Thyroid gland (tissue), 7 donors: ENCODE measurements around the genes NSMCE1, NPIPB6, APOBR, NUPR1 and NFATC2IP.

DNA sequence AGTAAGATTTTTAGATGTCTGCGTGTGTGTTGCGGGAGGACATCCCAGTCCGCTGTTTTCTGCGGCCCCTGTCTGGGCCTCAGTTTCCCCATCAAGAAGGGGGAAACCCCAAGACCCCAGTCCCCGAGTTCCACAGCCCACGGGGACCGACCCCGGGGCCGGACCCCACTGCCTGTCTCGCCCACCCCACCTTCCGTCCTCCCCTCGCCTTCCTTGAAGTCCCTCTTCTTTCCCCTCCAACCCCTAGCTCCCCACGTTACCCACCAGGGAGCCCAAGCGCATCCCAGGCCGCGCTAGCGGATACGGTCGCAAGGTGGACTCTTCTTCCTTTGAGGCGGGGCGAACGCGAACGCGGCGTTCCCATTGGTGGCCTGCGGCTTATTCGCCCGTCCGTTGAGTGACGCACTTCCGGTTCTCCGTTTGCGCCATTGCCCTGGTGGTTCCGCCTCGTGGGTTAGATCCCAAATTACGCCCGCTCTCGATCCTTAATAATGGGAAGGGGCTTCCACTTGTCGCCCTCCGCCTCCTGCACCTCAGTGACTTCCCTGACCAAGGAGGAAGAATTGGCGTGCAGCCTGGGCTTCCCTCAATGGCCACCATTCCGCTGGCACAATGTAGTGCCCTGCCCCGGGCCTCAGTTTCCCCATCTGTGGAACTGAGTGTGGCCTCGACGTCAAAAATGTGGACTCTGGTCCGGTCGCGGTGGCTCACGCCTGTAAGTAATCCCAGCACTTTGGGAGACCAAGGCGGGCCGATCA, at the start of gene NSMCE1:
Gene NSMCE1 (minus strand): TSS at position 331 of the 758 bp plus-strand sequence.
- PRO-cap, 2 experiments: peak in 2 of 2 experiments; most common plus-strand start position 411 of the sequence (in 2); most common minus-strand start position 285 of the sequence (in 1)
- RAMPAGE, long total RNA, 5 experiments: start-site peak on the plus strand in 3 of 5 experiments, centred at positions 414 to 427 of the sequence, 8 to 31 reads per replicate; start-site peak on the minus strand in 5 of 5 experiments, centred at positions 295 to 318 of the sequence, 12 to 914 reads per replicate

DNA sequence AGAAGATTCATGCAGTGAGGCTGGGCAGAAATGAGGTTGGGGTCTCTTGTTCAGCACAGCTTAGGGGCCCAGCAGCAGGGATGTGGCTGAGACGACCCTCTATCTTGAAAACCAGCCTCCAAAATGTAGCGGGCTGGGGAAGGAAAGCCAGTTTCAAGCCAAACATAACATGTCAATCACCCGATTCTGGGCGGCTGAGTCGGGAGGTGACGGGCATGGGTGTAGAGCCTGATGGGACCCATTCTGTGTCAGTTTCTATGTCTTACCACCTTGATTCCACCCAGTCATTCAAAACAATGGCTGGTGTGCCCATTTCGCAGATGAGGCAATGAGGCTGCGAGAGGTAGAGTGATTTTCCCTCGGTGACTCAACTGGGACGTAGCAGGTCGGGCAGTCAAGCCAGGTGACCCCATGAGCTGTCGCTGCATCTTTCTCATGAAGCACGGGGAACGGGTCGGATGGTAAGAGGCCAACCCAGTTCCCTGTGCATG, 831 bp downstream of the IL21R start:
- PRO-cap, 2 experiments: no peak in any of the 2 experiments
- RAMPAGE, long total RNA, 5 experiments: no peak in any of the 5 experiments

DNA sequence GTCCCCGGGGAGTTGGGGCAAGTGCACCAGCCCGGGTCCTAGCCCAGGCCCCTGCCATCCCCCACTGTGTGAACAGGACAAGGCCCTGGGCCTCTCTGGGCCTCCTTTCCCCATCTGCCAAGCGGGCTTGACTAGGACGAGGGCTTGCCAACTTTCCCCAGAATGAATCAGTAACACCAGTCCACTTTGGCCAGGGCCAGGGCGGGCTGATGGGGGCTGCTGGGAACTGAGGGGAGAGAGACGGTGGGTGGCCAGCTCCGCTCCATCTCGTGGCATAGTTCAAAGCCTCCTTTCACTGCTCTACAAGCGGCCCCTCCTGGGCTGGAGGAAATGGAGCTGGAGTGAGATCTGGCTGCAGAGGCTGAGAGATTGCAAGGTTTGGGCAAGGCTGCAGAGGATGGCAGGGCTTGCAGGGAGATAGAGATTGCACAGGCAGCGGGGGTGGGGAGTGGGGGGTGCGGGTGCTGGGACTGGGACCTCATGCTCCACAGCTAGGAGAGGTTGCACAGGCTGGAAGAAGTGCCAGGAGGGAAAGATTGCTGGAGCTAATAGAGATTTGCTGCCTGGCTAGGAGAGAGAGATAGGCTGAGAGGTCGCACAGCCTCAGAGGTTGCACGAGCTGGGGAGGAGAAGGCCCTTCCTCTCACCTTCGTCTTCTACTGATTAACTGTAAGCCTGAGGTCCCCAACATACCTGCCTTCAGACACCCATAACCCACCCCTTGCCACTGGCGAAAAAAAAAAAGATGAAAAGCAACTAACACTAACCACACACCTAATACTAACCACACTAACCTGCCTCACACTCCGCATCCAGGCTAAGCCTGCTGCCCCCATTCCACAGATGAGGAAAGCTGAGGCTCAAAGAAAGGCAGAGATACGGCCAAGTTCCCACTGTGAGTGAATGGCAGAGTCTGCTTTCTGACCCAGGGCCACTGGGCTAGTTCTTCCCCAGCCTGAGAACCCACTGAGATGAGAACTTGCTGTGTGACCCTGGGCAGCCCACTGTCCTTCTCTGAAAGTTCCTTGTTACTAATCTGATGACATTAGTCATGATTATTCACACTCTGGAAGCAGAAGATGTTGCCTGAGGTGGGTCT, 4.3 kb downstream of the IL21R start:
- PRO-cap, 2 experiments: no peak in any of the 2 experiments
- RAMPAGE, long total RNA, 5 experiments: no peak in any of the 5 experiments

- PRO-cap, 2 experiments: no peak in any of the 2 experiments
- RAMPAGE, long total RNA, 5 experiments: no peak in any of the 5 experiments
These were observed 53.7 kb downstream of the IL21R start for GRCh38 chr16:27455557-27456186.

DNA sequence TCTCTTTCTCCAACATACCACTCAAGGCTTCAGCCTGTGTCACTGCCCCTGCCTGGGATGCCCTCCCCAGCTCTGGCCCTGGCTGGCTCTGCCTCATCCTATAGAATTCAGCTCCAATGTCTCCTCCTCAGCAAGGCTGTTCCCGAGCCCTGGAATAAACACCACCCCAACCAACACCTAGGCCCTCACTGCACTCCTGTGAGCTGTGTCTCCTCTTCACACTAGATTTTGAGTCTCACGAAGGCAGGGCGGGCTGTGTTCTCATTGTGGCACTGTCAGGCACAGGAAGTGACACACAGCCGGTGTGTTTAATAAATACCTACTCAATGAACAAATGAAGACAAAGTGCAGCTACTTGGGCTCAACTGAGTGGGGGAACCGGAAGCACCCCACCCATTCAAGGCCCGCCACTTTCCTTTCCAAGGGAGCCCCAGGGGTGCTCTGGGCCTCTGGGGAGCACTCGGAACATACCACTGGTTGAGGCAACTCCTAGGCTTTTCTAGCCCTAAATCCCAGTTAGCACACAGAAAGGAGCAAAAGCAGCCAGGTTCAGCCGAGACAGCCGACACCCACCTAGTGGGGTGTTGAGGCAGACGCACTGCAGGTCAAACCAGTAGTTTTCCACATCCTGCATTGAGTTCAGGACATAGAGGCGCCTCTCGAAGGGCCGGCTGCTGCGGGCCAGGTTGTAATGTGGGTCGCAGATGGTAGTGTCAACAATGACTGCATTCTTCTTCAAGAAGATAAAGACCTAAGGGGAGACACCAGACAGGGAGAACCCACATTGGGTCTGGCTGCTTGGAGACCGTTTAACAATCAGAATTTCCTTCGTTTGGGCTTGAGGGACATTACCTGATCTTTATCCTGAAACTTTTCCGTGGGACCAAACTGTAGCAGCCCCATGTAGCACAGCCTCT, 57.7 kb downstream of the GTF3C1 start:
- PRO-cap, 2 experiments: peak in 1 of 2 experiments; most common plus-strand start position 343 of the sequence (in 1); most common minus-strand start position 230 of the sequence (in 1)
- RAMPAGE, long total RNA, 5 experiments: no peak in any of the 5 experiments

GRCh38 chr16:27627953-27629043, 78.4 kb downstream of the KATNIP start:
- PRO-cap, 2 experiments: peak in 1 of 2 experiments; most common plus-strand start chr16:27628813 (in 1)
- RAMPAGE, long total RNA, 5 experiments: no peak in any of the 5 experiments

DNA sequence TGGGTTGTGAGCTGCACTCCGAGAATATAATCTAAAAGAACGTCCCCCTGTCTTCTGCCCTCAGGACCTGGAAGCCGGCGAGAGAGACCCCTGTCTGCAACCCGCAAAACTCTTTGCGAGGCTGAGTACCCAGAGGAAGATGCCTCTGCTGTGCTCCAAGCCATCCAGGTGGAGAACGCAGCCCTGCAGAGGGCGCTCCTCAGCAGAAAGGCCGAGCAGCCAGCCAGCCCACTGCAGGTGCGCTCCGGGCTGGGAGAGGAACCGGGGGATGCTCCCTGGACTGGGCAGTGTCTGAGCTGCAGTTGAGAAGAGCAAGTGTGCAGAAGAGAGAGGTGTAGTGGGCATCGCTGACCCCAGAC, 148.3 kb downstream of the KATNIP start:
- PRO-cap, 2 experiments: no peak in any of the 2 experiments
- RAMPAGE, long total RNA, 5 experiments: no peak in any of the 5 experiments

DNA sequence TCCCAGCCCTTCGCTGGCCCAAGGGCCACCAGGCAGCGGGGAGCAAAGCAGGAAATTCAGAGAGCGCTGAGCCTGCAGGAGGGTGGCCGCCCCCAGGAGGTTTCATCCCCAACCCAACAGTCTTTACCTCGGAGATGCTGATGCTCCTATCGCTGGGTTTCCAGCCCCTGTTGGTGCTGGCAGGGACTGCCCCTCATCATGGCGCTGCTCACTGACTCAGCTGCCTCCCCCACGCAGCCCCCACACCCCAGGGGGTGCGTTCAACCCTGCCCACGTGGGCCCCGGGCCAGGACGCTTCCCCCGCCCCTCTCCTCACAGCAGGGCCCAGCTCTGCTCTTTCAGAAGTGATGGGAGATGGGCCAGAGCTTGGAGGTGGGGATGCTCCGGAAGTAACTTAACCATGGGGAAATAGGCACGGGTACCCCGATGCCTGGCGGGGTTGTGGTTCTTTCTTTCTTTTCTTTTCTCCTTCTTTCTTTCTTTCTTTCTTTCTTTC, 175.5 kb downstream of the GSG1L start:
- PRO-cap, 2 experiments: no peak in any of the 2 experiments
- RAMPAGE, long total RNA, 5 experiments: no peak in any of the 5 experiments

- PRO-cap, 2 experiments: no peak in any of the 2 experiments
- RAMPAGE, long total RNA, 5 experiments: no peak in any of the 5 experiments
These were observed 33.8 kb upstream of the GSG1L start for GRCh38 chr16:28097309-28097685.

DNA sequence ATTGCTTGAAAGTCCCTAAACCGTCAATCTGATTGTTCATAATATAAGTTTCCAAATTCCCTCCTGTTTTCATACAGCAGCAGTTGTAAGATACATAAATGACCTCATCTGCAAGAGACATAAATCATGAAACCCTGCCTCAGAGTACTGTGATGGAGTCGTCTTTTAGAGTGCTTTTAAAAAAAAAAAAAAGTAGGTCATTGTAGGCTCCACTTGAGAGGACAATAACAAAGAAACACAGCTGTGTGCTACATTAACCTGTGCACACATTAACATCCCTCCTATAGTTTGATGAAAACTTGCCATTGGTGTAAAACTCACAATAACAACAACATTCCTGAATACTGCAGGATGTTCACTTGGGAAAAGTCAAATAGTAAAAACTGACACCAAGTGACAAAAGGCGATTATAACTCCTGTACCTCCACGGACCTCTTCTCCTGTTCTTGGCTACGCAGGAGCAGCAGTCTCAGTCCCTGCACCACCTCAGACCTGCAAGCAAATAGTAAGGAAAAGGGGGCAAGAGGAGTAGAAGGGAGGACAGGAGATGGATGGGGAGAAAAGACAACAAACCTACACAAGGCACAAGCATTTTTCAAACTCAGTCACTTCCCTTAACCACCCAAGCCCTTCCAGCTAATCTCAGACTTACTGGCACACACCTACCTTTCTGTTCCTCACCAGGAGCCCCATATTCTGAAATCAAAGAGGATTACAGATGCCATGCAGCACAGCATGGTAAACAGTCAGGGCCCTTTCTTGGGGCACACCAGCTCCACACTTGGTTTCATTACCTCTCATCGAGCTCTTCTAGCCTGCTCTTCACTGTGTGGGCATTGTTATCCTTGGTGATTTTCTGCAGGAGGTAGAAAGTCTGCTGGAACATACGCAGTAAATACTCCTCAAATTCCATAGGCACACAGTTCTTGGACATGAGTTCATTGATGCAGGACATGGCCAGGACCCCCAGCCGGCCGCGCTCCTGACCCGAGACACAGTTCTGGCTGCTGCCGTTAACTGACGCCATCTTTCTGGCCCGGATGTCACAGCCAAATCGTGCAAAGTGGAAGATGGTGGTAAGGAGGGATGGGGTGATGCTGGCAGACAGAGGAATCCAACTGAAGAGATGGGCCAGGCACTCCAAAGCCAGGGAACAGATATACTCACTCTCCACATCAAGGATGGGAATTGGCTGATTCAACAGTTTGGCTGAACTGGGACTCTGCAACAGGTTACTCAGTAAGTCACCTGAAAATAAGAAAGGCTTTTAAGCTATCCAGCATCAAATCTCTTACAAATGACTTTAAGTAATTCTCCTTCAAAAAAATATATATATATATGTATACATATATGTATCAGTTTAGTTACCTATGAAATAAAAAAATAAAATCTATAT, 56.0 kb downstream of the XPO6 start:
- PRO-cap, 2 experiments: no peak in any of the 2 experiments
- RAMPAGE, long total RNA, 5 experiments: no peak in any of the 5 experiments

DNA sequence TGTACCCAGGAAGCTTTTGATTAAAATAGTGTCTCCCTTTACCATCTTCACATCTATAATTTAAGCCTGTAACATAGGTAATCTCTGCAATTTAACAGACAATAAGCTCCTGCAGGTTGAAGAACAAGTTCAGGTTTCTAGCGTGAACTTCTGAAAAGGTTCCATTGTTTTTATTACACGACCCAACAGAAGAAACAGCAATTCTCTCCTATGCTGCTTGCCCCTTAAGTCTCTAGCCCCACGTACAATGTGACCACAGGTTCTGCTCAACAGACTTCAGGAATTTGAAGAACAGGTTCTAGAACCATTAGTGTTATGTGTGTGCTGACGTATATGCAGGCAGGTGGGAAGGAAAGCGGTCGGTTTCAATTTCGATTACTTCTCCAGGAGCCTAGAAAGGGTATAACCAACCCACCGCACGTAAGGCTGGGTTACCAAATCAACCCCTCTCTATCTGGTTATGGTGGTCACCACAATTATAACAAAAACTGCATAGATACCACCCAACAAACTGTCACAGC, 39.5 kb downstream of the XPO6 start:
- PRO-cap, 2 experiments: peak in 2 of 2 experiments; most common plus-strand start position 332 of the sequence (in 2); most common minus-strand start position 241 of the sequence (in 1)
- RAMPAGE, long total RNA, 5 experiments: no peak in any of the 5 experiments

GRCh38 chr16:28193624-28194261, 18.0 kb downstream of the XPO6 start:
- PRO-cap, 2 experiments: no peak in any of the 2 experiments
- RAMPAGE, long total RNA, 5 experiments: no peak in any of the 5 experiments

- PRO-cap, 2 experiments: no peak in any of the 2 experiments
- RAMPAGE, long total RNA, 5 experiments: no peak in any of the 5 experiments
These were observed 27.7 kb upstream of the SBK1 start for GRCh38 chr16:28264417-28265160.

- PRO-cap, 2 experiments: no peak in any of the 2 experiments
- RAMPAGE, long total RNA, 5 experiments: no peak in any of the 5 experiments
These were observed 17.6 kb downstream of the SBK1 start for GRCh38 chr16:28309703-28310470.

- PRO-cap, 2 experiments: no peak in any of the 2 experiments
- RAMPAGE, long total RNA, 5 experiments: no peak in any of the 5 experiments
These were observed at the start of gene NPIPB6 for GRCh38 chr16:28363341-28363797. TSS of gene NPIPB6 (minus strand) at chr16:28363508.

DNA sequence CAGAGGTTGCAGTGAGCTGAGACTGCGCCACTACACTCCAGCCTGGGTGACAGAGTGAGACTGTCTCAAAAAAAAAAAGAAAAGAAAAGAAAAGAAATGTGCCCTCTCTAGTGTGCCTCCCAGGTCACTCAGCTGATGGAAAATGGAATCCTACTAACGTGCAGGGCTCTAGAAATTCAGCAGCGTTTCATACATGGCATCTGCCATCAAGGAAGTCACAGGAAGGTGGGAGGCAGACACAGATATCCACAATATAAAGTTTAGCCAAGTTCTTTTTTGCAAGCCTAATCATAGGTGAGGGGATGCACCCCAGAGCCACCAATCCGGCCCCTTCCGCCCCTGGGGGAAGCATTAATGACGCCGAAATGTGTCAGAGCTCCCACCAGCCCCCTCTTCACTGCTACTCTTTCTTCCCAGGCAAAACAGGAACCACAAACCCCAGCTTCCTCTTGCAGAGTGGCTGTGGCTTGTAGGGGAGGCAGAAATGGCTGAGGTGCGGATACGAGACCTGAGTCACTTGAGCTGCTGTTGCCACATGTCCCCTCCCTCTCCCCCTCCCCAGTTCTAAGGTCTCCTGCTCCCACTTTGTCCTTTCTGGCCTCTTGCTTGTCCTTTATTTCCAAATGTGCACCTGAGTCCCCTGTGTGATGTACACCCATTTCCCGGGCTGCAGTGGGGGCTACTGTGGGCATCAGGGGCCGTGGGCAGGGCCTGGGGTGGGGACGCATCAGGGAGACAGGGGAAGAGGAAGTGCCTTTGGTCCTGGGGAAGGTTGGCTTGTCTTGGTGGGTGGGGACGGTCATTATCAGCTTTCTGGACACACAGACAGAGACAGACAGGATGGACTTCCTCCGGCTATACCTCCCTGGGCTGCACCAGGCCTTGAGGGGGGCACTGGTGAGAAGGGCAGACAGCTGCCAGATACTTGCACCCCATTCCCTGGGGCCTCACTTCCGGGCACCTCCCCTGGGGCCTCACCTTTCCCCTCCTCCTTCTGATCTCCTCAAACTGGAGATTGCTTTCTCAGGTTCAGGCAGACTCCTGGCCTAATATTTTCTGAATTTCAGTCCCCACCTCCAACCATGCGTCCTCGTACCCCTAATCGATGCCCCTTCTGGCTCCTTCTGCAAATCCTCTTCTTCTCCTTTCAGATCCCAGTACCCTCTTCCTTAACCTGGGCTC, at the start of gene APOBR:
Gene APOBR (plus strand): TSS at position 802 of the 1,182 bp plus-strand sequence.
- PRO-cap, 2 experiments: no peak in any of the 2 experiments
- RAMPAGE, long total RNA, 5 experiments: start-site peak on the plus strand in 2 of 5 experiments, centred at positions 817 to 820 of the sequence, 14 to 39 reads per replicate

DNA sequence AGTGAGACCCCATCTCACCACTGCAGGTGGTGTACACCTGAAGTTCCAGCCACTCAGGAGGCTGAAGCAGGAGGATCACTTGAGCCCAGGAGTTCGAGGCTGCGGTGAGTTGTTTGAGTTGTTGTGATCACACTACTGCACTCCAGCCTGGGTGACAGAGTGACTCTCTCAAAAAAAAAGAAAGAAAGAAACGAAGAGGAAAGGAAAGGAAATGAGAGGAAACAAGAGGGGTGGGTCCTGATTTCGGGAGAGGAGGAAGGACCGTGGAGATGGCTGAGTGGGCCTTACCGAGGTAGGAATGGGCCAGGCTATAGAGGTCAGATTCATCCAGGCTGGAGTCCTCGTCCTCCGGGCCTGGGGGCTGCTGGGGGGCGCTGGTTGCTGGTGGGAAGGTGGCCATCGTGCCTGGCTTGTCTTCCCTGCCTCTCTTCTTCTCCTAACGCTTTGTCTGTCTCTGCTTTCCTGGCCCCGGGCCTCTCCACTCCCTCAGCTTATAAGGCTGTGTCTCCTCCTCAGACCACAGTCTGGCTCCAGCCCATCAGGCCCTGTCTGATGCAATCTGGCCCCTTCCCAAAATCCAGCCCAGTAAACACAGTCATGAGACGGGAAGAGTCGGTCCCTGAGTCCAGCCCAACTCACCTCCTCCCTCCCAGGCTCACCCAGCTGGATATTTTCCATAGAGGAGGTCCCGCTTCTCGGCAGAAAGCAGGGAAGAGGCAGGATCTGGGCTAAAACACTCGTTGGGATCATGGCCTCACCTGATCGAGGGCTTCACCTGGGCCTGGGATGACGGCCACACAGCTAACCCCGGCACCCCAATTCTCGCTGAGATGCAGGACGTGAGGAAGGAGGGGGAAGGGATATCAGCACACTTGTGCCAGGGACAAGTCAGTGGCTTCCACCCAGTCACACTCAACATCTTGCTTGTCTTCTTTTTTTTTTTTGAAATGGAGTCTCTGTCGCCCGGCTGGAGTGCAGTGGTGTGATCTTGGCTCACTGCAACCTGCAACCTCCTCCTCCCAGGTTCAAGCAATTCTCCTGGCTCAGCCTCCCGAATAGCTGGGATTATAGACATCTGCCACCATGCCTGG, at the start of gene NUPR1:
Gene NUPR1 (minus strand): TSS at position 467 of the 1,091 bp plus-strand sequence.
- PRO-cap, 2 experiments: peak in 2 of 2 experiments; most common plus-strand start position 594 of the sequence (in 1); most common minus-strand start position 526 of the sequence (in 2)
- RAMPAGE, long total RNA, 5 experiments: start-site peak on the minus strand in 5 of 5 experiments, centred at positions 470 to 493 of the sequence, 3,250 to 25,642 reads per replicate

GRCh38 chr16:28875168-28875999, 2.9 kb upstream of the ATP2A1 start:
- PRO-cap, 2 experiments: no peak in any of the 2 experiments
- RAMPAGE, long total RNA, 5 experiments: no peak in any of the 5 experiments

DNA sequence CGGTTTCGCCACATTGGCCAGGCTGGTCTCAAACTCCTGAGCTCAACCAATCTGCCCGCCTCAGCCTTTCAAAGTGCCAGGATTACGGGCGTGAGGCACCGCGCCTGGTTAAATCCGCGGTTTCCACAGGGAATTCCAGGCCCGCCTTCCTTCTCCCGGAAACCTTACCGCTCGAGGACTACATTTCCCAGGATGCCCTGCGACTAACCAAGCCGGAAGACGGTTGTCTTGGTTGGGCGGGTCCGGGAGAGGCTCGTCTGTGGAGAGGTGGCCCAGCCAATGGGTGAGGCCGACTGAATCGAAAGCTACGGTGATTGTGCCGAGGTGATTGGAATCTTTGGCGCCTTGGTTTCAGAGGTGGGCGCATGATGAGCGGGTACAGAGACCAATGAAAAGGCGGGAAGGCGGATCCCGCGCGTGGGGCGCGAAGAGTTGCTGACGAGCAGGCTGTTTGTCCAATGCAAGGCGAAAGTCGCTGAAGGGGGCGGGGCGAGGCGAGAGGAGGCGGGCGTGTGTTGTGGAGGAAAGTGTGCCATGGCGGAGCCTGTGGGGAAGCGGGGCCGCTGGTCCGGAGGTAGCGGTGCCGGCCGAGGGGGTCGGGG, at the start of gene NFATC2IP:
Gene NFATC2IP (plus strand): TSS at position 460 of the 602 bp plus-strand sequence.
- PRO-cap, 2 experiments: peak in 2 of 2 experiments; most common plus-strand start position 535 of the sequence (in 1); most common minus-strand start position 180 of the sequence (in 2)
- RAMPAGE, long total RNA, 5 experiments: start-site peak on the plus strand in 1 of 5 experiments, centred at position 518 of the sequence, 28 reads per replicate

DNA sequence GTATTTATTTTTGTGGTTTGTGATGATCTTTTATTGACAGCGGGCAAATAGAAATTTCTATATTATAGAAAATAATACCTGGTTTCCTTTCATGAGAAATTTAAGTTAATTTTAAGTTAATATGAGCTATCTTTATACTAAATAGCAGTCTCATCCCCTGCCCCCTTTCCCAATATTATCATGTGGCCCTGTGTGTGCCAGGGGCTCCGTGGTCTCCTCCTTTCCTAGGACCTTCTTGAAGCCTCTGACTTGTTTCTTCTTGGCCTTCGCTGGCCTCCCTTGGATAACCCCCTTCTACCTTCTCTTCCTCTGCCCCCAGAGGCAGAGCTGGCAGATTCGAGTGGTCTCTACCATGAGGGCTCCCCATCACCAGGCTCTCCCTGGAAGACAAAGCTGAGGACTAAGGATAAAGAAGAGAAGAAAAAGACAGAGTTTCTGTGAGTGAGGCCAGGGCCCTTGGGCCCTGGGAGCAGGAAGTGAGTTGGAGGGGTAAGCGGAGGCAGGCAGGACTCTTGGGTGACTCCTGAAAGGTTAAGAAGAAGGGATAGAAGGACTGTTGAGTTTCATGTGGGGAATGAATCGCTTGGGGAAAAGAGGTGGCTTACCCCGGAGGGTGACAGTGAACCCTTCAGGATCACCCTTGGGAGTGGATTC, 3.6 kb downstream of the NFATC2IP start:
- PRO-cap, 2 experiments: no peak in any of the 2 experiments
- RAMPAGE, long total RNA, 5 experiments: no peak in any of the 5 experiments